Neuron (in vitro differentiated cells): ENCODE measurements around the genes TUBD1, RPS6KB1 and CHCT1.

DNA sequence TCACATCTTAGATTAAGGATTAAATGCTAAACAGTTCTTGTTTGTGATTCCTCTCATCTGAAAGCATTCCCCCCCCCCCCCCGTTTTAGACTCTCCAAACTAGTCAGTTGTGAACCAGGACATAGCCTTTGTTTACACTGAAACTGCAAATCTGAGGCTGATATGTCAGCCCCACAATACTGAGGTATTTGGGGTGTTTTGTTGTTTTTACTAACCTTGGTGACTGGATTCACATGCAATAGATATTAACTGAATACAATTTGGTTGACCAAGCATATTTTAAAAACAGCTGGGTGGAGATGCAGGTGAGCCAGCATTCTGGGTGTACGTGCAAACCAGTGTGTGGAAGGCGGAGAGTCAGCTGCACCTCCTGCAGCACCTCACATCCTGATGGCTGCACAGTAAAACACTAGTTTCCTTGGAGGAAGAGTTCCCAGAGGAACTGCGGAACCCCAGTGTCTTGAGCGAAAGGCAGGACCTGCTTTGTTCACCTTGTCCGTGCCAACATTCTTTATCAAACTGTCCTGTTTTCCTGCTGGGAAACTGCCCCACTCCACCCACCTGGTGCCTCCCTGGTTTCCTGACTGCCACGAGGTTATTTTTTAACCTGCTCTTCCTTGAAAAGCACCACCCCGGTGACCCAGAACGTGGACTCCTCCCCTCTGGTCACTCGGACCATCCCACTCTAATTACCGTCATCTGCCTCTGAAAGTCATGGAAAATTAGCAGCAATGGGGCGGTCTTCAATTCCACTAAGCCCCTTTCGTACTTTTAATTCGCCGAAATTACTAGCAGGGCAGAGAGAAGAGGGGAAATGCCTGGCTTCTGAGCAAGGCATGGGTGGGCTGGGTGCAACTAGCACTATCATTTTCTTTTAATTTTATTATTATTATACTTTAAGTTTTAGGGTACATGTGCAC lies 1.1 kb upstream of the YPEL2 start:
- PRO-cap = unidirectional peak, minus-strand start at position 609 of the sequence

DNA sequence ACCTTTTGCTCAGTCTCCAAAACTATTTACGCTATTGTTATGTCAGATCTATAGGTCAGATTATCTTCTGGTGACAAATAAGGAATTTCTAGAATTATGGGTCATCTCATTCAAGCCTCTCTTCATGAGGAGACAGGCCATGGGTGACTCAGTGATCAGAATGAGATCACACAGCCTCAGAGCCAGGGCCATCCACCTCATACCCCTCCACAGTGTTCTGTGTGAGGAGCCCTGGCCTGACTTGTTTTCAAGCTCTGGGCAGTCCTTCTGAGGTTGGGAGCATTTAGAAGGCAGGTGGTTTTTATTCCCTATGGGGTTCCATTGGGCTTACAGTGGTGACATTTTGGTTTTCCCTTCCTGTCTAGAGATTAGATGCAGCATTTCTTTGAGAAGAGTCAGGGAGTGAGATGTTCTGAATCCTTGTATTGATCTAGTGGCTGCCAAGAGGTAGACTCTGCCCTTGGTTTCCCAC lies 26.5 kb downstream of the YPEL2 start:
- PRO-cap = no peak

GRCh38 chr17:59370839-59372077 lies 39.8 kb downstream of the YPEL2 start:
- PRO-cap = unidirectional peak, minus-strand start at chr17:59371638

- PRO-cap = no peak
Measured at GRCh38 chr17:59424829-59426273, 93.9 kb downstream of the YPEL2 start.

GRCh38 chr17:59619009-59619381 lies 700 bp upstream of the CLTC start:
- PRO-cap = bidirectional peak, plus-strand start at chr17:59619288, minus-strand start at chr17:59619411

- PRO-cap = no peak
Measured at GRCh38 chr17:59627447-59628347, 8.0 kb downstream of the CLTC start.

DNA sequence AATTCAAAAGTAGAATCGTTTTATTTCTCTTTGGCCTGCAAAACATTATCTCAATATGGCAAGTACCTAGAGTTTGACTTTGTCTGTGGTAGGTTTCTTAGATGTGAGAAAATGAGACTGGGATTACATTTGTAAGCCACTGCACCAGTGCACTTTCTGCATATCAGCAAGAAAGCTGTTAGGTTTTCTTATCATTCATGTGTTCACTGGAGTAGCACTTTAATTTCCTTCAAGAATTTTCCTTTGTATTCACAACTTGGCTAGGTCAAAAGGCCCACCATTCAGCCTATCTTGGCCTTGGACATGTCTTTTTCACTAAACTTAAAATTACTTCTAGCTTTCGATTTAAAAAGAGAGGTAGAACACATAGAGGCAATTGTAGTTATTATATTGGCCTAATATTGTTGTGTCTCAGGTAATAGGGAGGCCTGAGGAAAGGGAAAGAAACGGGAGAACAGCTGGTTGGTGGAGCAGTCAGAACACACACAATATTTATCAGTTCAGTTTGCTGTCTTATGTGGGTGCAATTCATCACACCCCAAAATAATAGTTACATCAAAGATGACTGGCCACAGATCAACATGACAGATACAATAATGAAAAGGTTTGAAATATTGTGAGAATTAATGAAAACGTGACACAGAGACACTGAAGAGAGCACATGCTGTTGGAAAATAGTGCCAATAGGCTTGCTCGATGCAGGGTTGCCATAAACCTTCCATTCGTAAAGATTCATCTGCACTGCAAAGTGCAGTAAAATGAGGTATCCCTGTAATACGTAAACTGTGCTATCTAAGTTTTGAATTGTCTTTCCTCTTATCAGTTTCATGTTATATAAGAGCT lies 35.4 kb downstream of the CLTC start:
- PRO-cap = no peak

- PRO-cap = no peak
Measured at GRCh38 chr17:59668550-59669254, 38.5 kb downstream of the PTRH2 start.

DNA sequence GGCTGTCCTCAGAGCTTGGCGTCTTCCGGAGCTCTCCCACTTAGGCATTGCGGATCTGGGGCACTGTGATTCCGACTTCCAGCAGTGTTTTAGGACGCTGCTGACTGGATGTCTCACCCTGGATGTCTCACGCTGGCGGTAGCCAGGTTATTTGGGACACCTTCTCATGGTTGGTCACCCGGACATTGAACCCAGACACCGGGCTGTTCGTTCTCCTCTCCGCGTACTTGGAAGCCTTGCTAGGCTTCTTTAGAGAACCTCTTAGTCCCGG lies 270 bp downstream of the VMP1 start:
- PRO-cap = bidirectional peak, plus-strand start at position 68 of the sequence, minus-strand start at position 158 of the sequence

DNA sequence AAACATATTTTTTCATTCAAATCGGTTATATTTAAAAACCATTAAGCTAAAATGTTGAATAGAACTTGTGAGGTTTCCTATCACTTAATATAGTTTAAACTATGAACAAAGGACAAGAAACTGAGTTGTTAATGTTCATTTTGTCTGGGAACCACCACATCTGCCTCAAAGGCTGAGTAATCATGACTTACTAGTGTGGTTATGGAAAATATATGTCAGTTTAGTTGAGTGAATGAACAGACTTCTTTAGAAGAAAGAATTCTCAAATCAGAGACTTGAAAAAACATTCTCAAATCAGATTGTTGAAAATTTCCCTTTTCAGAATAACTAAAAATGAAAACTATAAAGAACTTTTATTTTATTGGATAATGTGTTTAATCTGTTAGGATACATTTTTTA lies 55.0 kb downstream of the VMP1 start:
- PRO-cap = no peak

DNA sequence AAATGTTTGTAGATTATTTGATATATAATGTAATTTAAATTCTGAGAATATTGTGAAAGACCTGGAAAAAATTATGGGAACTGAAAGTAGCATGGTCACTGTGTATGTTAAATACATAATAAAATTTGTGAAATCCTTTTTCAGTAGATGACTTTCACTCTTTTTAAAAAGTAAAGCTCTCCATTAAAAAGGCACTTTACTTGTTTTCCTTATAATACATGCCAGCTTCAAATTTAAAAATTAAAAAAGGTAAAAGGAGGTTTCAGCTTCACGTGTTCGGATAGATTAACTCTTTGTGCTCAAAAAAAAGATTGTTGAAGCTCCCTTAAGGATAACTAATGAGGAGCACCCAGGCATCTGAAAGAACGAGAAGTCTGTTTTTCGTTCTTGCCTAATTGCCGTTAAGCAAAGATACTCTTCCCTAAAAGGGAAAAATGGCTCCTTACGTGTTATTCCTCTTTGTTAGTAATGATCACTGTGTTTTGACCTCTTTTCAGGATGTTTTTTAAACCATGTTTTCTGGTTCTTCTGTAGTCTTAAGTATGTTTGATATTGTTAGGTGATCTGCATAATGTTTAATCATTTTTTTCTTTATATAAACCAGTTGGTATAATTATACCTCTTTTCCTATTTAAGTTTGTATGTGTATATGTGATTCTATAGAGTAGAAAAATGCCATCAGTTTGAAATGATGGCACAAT lies 87.7 kb downstream of the TUBD1 start:
- PRO-cap = no peak

DNA sequence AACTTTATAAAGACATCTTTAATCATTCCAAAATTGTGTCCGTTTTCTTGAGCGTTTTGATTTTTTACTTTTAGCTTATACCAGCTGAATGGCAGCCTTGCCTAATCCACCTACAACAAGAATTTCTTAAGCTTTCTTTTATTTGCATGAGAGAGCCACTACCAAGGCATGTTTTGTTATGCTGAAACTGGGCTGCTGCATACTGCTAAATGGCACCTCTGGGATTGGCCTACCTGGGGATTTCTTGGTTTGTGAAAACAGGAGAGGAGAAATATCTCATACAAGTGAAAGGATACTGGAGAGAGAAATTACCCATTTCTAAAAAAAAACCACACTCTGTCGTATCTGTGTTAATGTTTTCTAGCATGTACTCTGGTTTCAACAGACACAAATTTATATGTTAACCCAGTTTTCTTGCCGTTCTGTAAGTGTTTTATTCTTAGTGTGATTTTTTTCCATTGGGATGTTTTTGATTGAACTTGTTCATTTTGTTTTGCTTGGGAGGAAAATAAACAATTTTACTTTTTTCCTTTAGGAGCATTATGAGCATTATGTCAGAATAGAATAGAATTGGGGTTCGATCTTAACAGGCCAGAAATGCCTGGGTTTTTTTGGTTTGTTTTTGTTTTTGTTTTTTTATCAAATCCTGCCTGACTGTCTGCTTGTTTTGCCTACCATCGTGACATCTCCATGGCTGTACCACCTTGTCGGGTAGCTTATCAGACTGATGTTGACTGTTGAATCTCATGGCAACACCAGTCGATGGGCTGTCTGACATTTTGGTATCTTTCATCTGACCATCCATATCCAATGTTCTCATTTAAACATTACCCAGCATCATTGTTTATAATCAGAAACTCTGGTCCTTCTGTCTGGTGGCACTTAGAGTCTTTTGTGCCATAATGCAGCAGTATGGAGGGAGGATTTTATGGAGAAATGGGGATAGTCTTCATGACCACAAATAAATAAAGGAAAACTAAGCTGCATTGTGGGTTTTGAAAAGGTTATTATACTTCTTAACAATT lies 51.9 kb downstream of the TUBD1 start:
- PRO-cap = no peak

DNA sequence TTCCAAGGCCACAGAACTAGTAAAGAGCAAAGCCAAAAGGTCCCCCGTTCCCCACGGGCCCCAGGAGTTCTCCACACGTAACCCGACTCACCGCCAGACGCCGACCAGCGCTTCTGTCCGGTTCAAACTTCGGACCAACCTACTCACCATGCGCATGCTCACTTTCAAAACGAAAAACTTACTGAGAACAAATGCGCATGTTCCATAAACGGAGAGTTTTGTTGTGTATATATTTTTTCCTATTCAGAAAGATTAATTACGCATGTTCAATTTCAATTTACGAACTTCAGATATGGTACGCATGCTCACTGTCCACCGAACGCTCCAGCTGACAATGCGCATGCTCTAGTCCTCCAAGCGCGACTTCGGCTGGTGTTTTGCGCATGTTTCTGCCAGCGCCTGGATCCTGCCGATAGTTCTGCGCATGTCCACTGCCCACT lies at the start of gene TUBD1:
TSS of gene TUBD1 (minus strand) at position 338 of the 440 bp plus-strand sequence.
- PRO-cap = bidirectional peak, plus-strand start at position 74 of the sequence, minus-strand start at position 115 of the sequence; bidirectional peak, plus-strand start outside the sequence, minus-strand start at position 330 of the sequence

DNA sequence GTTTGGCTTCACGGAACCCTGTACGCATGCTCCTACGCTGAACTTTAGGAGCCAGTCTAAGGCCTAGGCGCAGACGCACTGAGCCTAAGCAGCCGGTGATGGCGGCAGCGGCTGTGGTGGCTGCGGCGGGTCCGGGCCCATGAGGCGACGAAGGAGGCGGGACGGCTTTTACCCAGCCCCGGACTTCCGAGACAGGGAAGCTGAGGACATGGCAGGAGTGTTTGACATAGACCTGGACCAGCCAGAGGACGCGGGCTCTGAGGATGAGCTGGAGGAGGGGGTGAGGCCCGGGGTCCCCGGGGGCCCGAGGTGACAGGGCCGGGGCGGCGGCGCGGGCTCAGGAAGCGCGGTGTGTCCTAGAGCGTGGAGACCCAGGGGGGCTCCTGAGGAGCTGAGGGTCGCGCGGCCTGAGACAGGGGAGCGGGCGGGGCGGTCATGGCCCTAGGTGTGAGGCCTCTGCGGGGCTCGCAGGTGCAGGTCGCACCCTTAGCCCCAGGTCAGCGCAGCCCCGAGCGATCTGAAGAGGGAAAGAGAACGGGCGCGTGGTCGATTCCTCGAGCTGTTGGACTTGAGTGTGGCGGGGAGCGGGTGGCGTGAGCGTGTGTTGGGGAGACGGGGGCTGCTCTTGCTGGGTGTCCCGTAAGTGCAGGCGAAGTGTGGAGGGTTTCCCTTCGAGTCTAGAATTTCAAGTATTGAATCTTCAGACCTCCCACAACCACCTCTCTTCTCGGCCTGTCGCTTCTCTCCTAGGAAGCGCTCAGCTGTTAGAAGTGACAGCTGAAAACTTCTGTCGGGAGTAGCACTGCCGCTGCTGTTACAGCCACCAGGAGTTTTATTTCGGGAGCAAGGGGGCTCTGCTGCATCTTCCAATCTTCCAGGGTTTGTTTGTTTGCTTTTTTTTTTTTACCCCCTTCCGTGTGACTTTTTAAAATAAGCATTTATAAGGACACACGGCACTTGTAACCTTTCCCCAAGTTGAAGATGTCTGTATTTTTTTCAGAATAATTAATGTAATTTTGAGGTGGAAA lies at the start of gene RPS6KB1:
TSS of gene RPS6KB1 (plus strand) at position 76 of the 1,028 bp plus-strand sequence.
- PRO-cap = bidirectional peak, plus-strand start at position 76 of the sequence, minus-strand start outside the sequence; bidirectional peak, plus-strand start at position 290 of the sequence, minus-strand start at position 385 of the sequence; bidirectional peak, plus-strand start at position 511 of the sequence, minus-strand start at position 519 of the sequence; bidirectional peak, plus-strand start at position 829 of the sequence, minus-strand start at position 734 of the sequence

GRCh38 chr17:60088954-60089410 lies 10.3 kb upstream of the HEATR6 start:
- PRO-cap = no peak

- PRO-cap = no peak
Measured at GRCh38 chr17:60187384-60187985, 37.7 kb downstream of the CA4 start.

DNA sequence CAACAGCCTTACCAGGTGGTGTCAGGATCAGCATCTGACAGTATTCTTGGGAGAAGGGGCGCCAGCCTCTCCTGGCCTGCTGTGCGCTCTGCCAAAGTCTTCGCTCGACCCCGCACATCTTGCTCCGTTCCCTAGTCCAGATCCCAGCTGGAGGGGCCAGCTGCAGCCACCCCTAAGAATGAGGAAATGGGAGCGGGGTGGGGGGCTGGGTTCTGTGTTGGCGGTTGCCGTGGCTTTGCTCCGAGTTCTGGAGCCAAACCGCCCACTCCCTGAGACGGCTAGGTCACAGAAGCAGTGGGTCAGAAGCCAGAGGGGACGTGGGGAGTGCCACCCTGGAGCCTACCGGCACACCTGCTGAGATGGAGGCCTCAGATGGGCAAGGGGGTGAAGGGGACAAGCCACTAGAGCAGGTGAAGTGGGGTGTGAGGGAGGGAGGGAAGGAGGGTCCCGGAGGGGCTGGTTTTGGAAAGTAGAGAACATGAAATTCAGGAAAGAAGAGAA lies at the start of gene CHCT1:
TSS of gene CHCT1 (plus strand) at position 256 of the 501 bp plus-strand sequence.
- PRO-cap = no peak

GRCh38 chr17:60487341-60487693 lies 38.7 kb downstream of the APPBP2 start:
- PRO-cap = no peak

GRCh38 chr17:61157270-61157958 lies 242.2 kb upstream of the TBX2 start:
- PRO-cap = no peak

DNA sequence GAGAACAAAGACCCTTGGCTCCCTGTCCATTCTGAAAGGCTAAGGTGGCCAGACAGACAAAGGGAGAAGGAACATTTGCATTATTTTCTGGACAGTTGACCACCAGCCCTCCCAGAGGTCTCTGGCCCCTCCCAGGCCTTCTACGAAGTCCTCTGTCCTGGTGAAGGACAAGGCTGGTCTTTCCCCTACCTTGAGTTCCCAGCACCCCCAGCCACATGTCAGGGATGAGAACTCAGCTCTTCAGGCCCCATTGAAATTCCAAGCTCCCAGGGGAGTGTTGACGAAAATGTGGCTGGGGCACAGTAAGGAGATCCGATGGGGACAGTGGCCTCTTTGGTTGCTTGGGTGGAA lies 6.6 kb downstream of the TBX2 start:
- PRO-cap = no peak